Anterior vena cava (tissue), 1 donor: ENCODE measurements around a stretch of chr10.

DNA sequence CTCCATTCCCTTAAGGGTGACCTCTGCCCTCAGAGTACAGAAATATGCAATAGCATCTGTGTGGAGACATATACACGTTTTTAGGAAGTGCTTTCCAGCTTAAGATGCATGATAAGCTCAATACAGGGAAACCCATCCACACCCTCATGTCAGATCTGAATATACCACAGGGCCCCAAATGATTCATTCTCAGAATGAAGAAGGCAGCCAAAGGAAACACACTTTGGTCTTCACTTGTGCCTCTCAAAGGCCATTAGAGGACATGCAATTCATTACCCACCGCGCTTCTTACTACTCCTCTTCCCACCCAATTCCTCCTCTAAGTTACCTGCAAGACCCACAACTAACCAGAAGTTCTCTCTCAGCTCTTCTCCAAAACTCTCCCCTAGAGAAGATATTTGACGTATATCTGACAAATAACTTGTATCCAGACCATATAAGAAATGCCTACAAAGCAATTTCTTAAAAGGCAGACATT lies 103.1 kb downstream of the OAT start:
- PRO-cap = no peak

DNA sequence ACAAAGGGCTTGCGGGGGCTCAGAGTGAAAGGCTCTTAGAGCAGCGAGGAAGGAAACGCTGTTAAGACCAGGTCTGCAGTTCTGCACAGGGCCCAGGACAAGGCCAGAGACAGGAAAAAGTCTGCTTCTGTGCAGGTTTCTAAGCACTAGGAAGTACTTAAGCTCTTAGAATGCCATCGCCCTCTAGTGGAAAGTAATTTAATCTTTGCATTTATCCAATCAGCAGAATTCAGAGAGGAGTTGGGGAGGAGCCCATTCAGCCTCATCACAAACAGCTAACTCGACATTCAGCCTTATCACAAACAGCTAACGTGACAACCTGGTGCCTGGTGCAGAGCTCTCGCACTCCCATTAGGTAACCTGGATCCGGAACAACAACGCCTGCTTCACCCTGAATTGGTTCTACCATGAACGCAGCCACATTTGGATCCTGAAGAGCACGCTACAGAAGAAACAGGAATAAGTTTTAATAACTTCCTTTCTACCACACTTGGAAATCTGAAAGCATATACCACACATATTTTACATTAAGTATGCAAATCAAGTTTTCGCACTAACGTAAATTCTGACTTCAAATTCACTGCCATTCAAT lies 15.1 kb downstream of the OAT start:
- PRO-cap = no peak

- PRO-cap = unidirectional peak, plus-strand start at chr10:124416978
Observed at GRCh38 chr10:124416614-124417315, 2.0 kb downstream of the OAT start.

- PRO-cap = no peak
Observed at GRCh38 chr10:124493391-124493880, 31.8 kb downstream of the LHPP start.

GRCh38 chr10:124606854-124607562 lies 137.2 kb downstream of the FAM53B start:
- PRO-cap = no peak

DNA sequence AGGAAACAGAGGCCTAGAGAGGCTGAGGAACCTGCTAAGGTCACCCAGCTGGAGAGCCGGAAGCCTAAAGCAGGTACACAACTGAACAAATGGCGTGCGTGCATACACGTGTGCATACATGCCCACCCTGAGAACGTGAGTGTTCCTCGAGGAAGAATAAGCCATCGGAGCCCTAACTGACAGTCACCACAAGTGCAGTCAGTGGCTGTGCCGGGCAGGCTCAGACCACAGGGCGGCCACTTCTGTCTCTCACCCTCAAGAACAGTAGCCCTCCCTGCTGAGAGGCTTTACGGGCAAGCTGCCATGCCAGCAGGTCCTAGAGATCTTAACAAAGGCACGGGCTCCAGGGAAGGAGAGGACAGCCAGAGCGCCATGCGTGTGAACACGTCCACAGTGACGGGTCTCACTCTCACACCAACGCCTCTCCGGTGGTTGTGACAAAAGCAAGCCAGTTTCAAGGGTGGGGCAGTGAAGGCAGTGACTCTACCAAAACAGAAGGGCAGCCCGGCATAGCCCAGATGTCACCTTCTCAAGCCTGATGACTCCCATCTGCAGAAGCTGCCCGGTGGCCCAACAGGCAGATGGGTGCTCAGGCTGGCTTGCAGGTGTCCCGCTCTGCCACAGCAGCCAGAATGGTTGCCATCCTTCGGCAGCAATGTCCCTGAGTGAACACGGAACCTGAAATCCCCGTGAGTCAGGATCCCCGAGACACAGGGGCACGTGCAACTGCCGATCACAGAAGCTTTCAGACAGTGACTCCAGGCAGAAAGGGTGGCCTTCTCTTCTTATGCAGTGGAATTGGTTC lies 102.0 kb downstream of the FAM53B start:
- PRO-cap = no peak

DNA sequence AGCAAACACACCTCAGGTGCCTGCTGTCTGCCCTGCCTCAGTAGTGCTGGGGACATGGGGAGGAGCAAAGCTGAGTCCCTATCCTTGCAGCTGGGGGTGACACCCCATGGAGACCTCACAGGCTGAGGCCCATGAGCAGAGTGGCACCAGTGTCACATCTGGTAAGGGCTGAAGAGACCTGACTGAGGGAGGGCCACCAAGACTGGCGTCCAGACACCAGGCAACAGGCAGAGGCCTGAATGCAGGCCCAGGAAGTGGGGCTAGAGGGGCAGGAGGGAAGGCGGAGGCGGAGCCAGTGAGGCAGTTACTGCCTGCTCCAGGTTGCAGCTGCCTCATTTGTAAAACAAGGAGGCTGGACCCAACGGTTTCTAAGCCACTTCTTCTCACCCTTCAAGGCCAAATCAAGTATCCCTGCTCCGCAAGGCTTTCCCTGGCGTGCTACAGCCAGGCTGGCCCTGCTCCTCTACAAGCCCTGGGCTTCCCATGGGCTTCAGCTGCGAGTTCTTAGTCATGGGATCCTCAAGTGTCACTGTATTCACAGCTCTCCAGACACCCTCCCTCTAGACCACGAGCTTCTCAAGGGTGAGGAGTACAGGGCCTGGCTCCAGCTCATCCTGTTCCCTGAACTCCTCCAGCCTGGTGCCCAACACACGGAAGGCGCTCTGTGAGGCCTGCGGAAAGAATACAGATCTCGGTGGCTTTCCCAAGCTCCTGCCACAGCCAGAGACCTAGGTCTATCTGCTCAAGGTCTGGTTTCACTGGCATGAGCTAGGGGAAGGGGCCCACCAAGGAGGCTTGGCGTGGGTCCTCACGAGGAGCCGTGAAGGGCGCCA lies 38.9 kb downstream of the FAM53B start:
- PRO-cap = no peak

DNA sequence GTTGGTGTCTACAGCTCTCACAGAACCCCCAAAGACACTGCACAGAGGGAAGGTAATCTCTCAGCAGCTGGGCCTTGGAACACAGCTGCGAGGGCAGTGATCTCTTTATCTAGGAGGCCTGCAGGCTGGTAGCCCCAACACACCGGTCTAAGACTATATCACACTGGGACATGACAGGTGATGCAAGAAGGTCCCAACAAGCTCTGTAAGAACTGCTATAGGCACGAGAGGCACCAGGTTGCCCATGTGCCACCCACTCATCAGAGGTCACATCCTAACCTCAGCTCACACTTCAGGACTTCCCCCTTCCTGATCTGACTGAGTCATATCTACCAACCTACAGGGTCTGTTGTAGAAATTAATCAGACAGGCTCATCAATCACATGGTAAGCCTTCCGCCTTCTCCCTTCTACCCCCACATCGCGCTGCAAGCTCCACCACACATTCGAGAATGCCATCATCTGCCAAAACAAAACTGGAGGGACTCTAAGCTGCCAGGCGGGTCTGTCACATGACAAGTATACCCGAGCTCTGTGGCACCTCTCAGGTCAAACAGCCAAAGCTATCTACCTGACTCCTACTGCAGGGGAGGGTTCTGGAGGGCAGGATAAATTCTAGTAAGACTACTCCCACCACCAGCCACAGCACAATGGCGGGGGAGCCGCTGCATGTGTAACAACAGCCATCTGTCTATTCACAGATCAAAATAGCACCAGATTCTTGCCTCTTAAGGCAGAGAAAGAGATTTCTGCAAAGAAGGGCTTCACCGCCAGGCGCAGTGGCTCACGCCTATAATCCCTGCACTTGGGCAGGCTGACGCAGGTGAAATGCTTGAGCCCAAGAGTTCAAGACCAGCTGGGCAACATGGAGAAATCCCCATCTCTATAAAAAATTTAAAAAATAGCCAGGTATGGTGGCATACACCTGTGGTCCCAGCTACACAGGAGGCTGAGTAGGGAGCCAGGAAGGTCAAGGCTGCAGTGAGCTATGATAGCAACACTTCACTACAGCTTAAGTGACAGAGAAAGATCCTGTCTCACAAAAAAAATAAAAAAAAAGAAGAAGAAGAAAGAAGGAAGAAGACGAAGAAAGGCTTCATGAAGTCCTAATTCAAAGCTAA lies 25.8 kb downstream of the FAM53B start:
- PRO-cap = no peak

DNA sequence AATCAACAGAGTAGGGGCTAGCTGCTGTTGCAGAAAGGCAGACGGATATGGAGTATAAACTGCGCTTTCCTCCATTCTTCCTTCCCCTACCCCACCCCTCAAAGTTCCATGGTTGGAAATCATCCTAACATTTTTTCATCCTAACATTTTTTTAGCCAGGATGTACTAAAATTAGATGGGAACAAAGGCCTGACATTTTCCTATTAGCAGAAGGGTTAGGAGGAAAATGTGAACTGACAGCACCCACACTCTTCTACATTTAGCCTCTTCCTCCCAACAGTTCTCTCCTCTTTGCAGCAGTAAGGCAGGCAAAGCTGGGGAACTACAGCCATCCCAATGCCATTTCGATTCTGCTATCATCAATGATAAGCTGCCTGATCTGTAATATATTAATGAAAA lies 11.4 kb upstream of the FAM53B start:
- PRO-cap = no peak

DNA sequence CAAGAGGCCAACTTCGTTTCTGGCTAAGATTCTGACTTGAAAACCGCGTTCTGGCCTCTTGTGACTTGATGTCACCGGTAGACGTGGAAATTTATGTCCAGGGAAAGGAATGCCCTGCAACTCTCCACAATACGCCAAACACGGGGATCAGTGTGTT lies 458 bp upstream of the EEF1AKMT2 start:
- PRO-cap = no peak

- PRO-cap = no peak
Observed at GRCh38 chr10:124802007-124802752, 561 bp downstream of the ABRAXAS2 start.

GRCh38 chr10:124916618-124917618 lies 25.0 kb upstream of the ZRANB1 start:
- PRO-cap = bidirectional peak, plus-strand start at chr10:124916895, minus-strand start at chr10:124916675; bidirectional peak, plus-strand start at chr10:124917779, minus-strand start at chr10:124917561

GRCh38 chr10:124959585-124960282 lies 17.8 kb downstream of the ZRANB1 start:
- PRO-cap = no peak

GRCh38 chr10:124984283-124985245 lies 42.6 kb downstream of the ZRANB1 start:
- PRO-cap = no peak

- PRO-cap = no peak
Observed at GRCh38 chr10:125038501-125039046, 10.7 kb upstream of the CTBP2 start.

DNA sequence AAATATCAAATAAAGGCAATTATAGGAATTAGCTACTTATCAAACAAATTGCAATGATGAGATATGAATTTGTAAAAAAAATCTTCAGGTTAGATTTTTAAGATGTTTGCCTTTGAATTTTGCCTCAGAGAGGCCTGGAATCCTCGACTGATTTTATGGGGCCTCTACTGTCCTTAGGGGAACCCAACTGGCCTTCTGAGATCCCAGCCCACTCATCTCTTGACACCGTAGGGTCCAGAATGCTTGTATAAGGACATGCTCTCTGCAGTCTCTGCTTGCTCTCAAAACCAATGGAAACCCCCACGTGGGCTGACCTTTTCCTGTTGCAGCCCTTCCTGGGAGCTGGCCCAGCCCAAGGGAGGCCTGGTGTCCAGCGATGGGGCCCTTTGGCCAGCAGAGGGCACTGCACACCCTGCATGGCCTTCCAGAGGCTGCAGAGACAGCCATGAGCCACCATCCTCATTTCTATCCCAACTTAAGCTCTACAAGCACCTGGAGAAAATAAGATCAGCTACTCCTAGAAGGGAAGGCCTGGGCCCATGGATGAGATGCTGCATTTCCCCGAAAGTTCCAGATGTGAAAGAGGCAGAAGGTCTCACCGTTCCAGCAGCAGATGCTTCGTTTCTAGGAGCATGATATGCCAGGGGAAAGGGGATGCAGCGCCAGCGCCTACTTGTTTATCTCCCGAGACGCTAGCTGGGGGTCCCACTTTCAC lies 20.1 kb upstream of the CTBP2 start:
- PRO-cap = no peak

DNA sequence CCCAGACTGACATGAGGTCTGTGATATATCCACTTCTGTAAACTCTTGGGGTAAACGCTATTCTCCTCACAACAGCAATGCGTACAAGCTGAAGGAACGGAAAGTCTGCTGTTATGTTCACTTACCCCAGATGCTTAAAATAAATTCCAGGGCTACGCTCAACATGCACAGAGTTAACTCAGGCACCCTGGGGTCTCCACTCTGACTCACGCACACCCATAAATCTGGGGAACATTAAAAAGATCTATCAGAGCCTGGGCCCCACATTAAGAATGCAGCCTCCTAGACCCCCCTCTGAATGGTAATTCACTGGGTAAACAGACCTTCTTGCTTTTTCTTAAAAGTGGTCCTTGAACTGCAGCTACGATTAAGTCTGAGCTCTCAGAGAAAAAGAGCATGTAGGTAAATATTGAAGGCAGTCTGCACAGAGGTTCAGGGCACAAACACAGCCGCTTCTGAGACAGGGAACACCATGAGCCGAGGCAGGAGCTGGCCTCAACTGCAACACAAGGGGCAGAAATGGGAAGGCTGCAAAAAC lies 27.0 kb upstream of the CTBP2 start:
- PRO-cap = no peak

DNA sequence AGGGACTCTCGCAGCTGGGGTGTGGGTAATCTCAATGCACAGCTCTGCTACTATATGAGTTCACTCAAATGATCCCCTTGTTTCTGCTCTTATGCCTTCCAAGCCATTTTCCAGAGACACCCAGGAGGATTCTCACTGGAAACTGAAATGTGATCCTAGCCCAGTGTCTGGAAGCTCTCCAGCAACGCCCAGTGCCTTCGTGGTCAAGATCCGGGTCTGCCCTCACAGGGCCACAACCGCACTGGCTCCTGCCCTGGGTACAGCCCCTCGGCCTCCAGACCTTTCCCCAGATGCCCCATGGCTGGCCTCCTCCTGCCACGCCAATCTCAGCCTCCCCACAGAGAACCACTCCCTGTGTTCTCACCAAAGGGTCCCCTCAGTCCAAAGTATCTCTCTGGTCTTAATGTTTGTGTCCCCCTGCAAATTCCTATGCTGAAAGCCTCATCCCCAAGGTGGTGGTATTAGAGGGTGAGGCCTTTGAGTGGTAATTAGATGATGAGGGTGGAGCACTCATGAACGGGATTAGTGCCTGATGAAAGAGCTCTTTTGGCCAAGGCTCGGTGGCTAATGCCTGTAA lies 57.9 kb upstream of the CTBP2 start:
- PRO-cap = no peak

DNA sequence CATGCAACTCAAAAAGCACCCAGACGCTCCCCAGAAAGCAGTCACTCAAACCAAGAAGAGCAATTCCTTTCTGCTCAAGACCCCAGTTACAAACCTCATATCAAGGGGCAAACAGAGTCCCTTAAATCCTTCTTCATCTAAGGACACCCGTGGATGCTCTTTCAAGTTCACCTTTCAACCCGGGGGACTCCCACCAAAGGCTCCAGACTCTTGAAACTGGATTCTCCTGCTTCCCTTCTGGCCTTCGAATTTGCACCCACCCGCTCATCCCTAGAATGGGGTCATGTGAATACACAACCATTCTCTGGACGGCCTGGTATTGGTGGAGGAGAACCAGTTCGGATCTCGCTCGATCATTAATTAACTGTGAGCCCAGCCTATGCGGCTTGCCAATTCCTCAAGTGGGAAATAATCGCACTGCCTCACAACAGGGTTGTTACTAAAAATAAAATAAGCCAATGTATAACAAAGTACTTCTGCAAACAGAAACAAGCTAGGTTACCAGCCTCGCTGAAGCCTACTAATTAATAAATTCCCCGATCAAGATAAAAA lies 116.2 kb upstream of the CTBP2 start:
- PRO-cap = no peak

- PRO-cap = no peak
Observed at GRCh38 chr10:125152560-125153685, 125.1 kb upstream of the CTBP2 start.